ENCODE measurements around the genes KRTAP27-1 and KRTAP7-1.

DNA sequence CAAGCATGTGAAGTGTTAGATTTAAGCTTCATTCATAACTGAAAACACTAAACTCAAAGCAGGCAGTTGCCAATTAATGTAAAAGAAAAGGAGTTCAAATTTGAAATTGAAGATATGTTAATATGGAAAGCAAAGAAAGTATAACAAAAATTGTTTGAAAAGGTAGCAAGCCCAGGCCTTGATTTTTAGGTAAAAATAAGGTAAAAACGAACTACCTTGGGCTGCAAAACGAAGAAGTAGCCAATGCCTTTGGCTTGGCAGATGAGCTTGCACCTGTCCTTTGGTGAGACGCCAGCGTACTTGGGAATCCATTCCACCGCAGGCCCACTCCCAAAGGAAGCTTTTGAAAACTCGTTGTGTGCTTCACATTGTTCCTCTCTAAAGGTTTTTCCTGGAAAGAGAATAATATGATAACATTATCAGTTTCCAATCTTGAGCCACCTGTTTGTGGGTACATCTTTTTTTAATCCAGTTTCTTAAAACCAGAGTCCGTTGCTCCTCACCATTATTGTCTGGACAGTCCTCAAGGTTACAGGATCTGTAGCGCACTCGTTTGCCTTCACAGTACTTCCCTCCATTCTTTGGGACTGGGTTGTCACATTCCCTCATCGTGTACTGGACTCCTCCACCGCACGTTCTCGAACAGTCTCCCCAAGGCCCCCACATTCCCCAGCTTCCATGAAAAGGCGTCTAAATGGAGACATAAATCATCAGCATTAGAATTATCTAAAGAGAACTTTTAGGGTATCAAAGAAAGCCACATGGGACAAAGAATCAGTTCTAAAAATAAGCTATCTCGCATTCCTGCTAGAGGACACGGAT lies 5.6 kb downstream of the ADAMTS1 start:
- PRO-cap, 2 experiments: no peak in any of the 2 experiments

DNA sequence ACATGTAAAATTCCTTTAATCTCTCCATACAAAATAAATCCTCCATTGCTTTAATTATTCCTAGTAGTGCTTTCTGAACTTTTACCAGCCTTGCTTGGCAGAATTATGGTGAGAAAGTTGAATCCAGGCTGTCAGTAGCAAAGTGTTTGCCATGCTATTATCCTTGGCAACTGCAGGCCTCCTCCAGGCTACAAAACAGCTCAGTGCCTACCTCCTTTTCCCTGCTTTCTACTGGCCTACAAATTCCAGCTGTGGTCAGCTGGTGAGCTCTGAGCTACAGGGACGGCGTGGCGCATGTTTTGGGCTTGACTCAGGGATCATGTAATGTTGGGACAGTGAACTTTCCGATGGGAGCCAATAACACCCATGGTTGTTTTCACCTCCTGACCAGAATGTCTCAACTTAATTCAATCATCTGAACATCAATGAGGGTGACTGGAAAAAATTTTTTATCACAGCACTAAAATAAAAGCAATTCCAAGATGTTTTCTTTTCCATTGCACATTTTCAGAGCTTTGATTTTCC lies 456.2 kb upstream of the ADAMTS5 start:
- PRO-cap, 2 experiments: no peak in any of the 2 experiments

DNA sequence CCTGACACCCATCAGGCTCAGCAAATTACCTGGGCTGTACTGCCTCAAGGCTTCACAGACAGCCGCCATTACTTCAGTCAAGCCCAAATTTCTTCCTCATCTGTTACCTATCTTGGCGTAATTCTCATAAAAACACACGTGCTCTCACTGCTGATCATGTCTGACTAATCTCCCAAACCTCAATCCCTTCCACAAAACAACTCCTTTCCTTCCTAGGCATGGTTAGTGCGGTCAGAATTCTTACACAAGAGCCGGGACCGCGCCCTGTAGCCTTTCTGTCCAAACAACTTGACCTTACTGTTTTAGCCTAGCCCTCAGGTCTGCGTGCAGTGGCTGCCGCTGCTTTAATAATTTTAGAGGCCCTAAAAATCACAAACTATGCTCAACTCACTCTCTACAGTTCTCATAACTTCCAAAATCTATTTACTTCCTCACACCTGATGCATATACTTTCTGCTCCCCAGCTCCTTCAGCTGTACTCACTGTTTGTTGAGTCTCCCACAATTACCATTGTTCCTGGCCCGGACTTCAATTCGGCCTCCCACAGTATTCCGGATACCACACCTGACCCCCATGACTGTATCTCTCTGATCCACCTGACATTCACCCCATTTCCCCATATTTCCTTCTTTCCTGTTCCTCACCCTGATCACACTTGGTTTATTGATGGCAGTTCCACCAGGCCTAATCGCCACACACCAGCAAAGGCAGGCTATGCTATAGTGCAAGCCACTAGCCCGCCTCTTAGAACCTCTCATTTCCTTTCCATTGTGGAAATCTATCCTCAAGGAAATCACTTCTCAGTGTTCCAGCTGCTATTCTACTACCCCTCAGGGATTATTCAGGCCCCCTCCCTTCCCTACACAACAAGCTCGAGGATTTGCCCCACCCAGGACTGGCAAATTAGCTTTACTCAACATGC lies 720.4 kb downstream of the N6AMT1 start:
- PRO-cap, 2 experiments: no peak in any of the 2 experiments

DNA sequence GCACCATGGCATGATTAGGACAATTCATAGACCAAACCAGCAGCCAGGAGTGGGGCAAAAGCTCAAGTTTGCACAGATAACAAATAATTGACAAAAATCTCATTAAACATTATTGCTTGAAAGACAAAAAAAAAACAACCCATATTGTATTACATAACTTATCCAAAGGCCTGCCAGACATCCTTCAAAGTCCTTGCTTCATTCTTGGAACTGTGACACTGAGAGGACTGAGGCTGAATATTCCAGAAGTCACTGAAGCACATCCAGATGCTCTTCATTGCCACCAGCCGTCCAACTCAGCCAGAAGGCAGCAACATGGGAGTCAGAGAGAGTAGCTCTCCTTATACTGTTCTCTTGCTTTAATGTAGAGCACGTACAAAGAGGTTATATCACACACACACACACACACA lies 647.6 kb downstream of the N6AMT1 start:
- PRO-cap, 2 experiments: no peak in any of the 2 experiments

DNA sequence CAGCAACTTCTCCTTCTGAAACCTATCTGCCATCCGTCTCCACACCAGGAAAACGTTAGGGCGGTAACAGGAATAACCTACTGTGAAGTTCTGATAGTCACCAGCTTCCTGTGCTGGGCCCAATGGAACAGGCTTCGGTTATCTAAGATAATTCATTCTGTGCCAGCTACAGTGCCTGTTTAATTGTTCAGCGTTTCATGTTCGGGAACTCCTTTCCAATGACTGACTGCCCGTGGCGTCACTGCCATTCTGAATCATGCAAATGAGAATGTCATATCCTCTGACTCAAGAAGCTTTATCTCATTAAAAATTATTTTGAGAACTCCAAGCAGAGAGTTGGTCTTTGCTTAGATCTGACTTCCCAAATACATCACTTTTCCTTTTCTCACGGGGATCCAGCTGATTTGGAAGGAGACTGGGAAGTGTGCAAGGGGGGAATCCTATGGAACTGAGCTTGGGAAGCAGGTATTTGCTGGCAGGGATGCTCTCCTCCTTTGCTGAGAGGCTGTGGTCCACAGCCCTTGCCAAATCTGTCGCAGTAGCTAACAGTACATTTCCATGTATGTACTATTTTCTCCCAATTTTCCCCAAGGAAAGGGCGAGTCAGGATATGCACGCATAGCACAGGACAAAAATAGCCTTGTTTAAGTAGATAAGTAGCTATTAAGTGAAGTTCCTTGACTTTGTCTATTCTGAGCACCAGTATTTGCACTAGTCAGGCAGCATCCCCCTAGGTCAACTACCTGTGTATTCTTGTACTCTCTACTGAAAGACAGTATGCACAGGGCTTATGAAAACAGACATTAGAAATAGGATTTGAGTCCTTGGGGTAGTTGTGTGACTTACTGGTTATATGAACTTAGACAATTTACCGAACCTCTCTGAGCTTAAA lies 251.1 kb downstream of the N6AMT1 start:
- PRO-cap, 2 experiments: no peak in any of the 2 experiments

- PRO-cap, 2 experiments: no peak in any of the 2 experiments
Observed at GRCh38 chr21:29018170-29018462, 1.0 kb downstream of the RWDD2B start.

GRCh38 chr21:29079079-29079483 lies 5.6 kb upstream of the CCT8 start:
- PRO-cap, 2 experiments: no peak in any of the 2 experiments

- PRO-cap, 2 experiments: no peak in any of the 2 experiments
Observed at GRCh38 chr21:29121676-29122153, 8.7 kb upstream of the MAP3K7CL start.

- PRO-cap, 2 experiments: no peak in any of the 2 experiments
Observed at GRCh38 chr21:29159318-29159914, 29.0 kb downstream of the MAP3K7CL start.

- PRO-cap, 2 experiments: peak in 1 of 2 experiments; most common plus-strand start chr21:29299377 (in 1)
Observed at GRCh38 chr21:29299277-29299880, 657 bp downstream of the BACH1 start.

DNA sequence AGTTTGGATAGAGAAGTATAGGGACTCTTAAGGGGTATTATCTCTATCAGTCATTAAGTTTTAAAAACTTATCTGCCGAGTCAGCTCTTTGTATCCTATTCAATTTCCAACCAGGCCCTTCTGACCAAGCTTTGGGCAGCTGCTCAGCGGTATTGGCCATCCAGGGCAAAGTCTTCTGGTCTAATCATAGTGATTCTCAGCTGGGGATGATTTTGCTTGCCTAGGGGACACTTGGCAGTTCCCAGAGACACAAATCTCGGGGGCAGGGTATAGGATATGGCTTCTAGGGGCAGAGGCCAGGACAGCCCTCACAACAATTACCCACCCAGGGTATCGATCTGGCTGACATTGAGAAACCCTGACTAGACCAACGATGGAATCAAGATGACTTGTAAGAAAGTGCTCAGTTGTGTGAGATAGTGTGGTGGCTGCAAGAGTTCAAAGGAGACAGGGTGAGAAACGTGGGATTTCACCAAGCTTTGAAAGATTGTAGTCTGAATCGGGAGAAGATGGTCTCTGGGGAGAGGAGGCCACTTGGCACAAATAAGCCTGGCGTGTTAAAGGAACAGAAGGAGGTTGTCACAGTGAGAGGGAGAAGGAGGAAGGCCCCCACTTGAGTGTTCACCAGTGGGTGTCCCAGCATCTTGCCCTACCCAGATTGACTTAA lies 47.8 kb downstream of the BACH1 start:
- PRO-cap, 2 experiments: no peak in any of the 2 experiments

DNA sequence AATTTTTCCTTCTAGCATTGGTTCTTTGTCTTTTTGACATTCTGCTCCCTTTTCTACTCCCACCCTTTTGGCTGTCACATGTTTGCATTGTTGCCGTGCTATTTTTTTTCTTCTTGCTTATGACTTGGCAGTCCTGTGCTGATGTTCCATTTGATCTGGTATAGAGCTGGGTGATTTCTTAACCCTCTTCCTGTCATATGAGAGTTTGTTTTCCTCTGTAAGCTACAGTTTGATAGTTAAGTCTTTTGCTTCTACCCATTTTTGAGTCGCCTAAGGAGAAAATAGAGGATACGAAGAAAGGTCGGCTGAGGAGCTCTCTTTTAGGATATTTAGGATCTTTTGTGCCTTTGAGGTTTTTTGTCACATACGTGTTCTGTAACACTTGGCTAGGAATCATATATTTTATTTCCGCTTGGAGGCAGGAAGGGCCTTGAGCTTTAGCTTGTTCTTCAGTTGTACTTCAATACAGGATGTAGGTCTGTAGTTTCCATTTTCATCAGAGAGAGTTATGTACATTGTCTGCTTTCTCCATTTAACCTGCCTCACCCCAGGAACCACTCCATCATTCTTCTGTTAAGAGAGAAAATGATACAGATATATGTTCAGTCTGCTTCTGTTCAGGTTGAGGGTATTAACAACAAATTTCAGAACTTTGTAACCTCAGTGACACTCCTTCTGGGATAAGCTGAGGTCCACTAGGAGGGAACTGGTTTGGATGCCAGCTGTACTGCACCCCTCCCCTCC lies 150.7 kb downstream of the BACH1 start:
- PRO-cap, 2 experiments: no peak in any of the 2 experiments

- PRO-cap, 2 experiments: no peak in any of the 2 experiments
Observed at GRCh38 chr21:30319965-30320300, 182 bp downstream of the KRTAP26-1 start.

- PRO-cap, 2 experiments: no peak in any of the 2 experiments
Observed at GRCh38 chr21:30337518-30338048, at the start of gene KRTAP27-1. KRTAP27-1 (minus strand) TSS chr21:30337694.

- PRO-cap, 2 experiments: no peak in any of the 2 experiments
Observed at GRCh38 chr21:30829631-30829883, at the start of gene KRTAP7-1. KRTAP7-1 (minus strand) TSS chr21:30829759.

DNA sequence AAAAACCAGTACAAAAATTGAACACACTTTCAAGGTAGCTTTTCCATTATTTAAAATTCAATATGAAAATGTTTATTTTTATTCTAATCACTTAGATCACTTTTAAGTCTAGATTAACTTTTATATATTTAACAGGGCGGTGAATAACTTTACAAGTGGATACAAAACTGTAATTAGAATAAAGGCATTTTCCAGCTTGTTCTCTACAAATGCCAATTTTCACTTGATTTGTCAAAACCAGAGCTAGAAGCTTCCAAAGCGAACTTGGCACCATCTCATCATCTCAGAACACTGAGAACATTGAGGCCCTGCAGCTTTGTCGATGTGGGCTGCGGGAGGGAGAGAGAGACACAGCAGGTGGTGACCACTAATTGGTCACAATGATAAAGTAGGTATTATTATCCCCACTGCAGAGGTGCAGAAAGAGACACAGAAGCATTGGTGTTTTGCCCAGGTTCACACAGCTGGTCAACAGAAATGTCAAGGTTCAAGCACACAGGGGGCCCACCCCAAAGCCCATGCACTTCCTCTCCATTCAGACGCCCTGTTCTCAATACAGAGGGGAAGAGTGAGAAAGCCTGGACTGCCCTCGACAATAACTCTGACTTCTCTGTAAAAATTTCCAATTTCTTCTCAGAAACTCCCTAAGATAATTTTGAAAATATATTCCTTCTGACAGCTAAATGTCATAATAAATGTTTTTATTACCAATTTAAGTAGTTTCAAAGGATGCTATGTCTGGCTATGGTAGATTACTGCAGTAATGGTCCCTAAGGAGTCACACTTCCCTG lies 72.2 kb upstream of the KRTAP19-8 start:
- PRO-cap, 2 experiments: no peak in any of the 2 experiments

DNA sequence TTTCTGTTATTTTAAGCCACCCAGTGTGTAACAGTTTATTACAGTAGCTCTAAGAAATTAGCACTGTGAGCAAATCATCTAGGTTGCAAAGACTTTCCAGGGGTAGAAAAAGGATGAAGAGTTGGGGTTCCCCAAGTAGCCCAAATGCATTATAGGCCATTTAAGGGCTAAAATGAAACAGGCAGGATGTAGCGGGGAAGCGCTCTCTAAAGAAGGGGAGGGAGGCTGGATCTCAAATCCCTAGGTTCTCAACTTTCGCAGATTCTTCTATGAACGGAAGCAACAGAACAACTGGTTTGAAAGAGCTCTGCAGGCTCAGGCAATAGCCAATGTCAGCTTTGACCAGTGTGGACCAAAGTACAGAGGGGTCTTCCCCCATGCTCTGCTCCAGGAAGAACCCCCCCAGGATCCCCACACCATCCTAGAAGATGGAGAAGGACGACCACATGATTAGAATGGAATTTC lies 147.8 kb upstream of the KRTAP19-8 start:
- PRO-cap, 2 experiments: no peak in any of the 2 experiments

- PRO-cap, 2 experiments: no peak in any of the 2 experiments
Observed at GRCh38 chr21:31701563-31702023, 30.3 kb downstream of the SCAF4 start.

DNA sequence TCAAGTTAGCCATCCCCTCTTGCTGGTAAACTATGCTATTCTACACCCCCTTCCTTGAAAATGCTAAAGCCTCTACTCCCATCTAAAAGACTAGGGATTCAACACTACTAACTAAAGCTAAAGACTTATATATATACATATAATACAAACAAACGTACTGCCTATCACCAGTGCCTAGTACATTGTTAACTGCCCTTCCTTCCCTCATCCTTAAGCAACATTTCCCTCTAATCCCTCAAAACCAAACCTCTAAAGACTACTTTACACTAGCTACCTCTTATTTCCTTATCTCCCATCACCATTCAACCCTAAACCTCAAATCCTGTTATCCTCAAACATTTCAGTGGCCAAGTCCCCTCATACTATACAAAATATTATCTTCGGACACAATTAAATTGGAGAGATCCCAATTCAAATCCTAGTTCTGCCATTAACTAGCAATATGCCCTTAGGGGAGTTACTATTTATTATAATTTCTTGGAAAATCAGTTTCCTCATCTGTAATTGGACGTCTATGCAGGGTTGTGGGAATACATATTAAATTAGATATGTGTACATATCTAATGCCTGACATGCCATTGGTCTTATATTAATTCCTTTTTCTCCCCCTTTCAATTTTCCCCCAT lies 3.7 kb downstream of the SCAF4 start:
- PRO-cap, 2 experiments: no peak in any of the 2 experiments

DNA sequence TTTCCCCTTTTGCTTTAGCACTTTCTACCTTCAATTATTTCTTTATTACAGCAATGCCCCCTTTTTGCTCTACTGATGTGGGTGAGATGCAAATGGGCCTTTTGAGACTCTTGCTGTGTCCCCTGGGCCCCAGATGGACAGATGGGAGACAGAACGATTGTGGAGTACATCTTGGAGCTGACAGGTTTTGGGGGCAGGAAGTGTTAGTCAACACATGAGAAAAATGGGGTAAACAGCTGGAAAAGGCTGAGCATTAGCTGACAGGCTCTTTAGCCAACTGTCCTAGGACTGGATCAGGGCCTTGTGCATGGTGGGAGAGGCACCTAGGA lies 41.3 kb upstream of the SCAF4 start:
- PRO-cap, 2 experiments: no peak in any of the 2 experiments